ENCODE results near the genes SCYGR3 and CCL20.

GRCh38 chr2:226524289-226524952 lies 275.2 kb downstream of the IRS1 start:
- PRO-cap = no peak

DNA sequence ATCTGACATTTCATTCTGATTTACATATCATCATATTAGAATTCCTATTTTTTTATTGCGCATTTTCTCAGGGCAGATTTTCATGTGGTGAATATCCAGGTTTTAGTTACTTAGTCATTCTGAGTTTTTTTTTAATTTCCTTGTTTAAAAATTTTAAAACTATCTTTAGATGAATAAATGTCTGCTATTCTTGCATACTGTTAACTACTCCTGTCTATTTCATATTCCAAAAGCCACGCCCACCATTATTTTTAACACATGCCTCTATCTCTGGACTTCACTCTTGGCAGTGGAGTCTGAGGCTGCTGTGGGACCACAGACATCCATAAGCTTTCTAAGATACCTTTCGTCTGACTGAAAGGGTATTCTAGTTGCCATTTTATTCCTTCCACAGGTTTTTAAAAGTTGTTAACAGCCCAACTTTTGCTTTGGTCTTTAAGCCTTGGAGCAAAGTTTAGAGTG lies 164.4 kb downstream of the IRS1 start:
- PRO-cap = no peak

DNA sequence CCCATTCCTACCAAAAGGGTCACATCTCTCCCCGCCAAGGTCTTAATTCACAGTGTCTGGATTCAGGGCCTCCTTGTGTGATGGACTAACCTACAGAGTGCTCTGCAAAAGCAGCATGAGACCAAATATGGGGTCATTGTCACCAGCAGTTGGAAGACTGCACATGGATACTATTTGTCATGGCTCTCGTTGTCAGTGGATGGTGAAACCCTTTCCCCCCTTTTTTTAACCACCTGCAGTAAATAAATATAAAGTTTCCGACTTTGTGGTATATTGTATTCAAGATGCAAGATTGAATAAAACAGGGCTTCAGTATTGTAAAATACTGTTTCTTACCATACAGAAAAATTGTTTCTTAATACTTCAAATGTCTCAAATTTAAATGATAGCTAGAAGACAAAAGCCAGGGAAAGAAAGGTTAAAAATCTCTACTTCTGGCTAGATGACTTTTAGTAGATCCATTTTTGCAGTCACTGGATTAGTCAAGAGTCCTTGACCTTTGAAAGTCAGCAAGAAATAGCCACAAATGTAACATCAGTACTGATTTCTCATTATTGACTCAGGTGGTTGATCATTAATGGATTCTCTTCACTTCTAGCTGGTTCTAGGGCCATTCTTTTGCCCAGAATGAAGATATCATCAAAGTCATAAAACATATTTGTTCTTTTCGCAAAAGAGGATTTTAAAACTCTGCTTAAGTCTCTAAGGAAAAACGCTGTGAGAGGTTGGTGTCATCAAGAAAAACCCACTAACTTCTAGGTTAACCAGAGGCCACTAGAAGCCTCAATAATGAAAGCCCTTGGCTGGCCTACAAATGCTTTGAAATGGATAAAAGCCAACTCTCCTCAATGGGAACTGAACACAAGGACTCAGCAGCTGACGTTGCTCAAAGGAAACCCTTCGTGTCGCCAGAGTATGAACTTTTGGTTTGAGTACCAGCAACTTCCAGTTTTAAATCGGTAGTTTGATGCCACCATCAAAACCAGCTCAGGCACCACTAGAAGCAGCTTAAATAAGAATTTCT lies 66.5 kb downstream of the IRS1 start:
- PRO-cap = no peak

- PRO-cap = unidirectional peak, plus-strand start at chr2:226771213
Measured at GRCh38 chr2:226770551-226771374, 28.9 kb downstream of the IRS1 start.

DNA sequence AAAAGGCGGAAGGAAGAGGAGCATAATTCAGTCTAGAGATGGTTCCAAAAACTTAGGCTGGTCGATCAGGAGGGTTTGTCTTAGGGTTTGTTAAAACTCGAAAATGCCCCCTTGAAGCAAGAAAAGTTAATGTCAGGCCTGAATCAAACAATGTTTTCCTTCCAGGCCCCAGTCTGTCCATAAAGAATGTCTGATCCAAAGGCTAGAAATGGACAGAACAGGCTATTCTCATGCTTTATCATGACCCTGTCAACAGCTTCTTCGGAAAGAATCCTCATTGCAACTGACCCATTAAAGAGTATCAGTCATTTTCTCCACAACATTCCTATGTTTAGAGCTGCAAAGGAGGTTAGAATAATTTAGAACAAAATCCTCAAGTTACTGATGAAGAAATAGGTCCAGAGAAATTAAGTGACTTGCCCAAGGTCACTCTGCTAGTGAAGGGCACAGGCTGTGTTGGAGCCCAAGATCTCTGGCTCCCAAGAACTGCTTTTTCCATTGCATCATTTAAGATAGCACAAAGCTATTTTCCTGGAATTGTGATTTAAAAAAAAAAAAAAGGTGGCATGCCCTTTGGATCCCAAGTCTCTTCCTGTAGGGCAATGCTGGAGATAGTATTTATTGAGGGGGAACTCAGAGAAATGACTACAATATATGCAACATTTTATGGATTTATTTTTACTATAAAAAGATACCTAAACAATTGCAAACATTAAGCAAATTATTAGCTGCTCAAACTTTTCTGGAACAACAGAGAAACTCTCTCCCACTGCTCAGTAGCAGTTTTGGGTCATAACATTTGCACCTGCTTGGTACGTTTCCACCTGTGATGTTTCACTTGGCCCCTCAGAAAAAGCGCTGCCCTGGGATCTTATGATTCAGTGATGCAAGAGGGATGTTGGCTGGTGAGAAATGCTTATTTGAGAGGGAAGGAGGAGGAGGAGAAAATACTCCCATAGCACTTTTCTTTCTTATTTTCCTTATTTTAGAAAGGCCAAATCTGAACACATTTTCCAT lies 9.5 kb downstream of the IRS1 start:
- PRO-cap = no peak

- PRO-cap = no peak
Measured at GRCh38 chr2:226796002-226796517, 3.6 kb downstream of the IRS1 start.

- PRO-cap = no peak
Measured at GRCh38 chr2:226969472-226969892, 133.6 kb downstream of the RHBDD1 start.

DNA sequence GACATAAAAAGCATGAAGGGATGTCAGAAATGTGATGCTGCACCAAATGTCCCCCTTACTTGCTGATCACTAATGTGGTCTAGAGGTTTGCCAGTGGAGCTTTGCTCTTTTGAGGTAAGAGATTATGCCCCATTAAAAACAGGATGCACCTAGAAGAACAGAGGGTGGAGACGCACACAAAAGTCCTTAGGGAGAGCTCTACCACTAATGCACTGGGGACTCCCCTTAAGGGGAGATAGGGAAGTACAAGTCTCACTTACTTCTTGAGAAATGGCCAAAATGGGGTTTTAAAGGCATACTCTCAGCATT lies 16.8 kb upstream of the SCYGR1 start:
- PRO-cap = no peak

- PRO-cap = no peak
Measured at GRCh38 chr2:227495397-227495737, 23.4 kb downstream of the AGFG1 start.

- PRO-cap = no peak
Measured at GRCh38 chr2:227503971-227504561, 32.1 kb downstream of the AGFG1 start.

- PRO-cap = no peak
Measured at GRCh38 chr2:227507778-227508282, 35.9 kb downstream of the AGFG1 start.

GRCh38 chr2:227614767-227615021 lies at the start of gene SCYGR3:
Gene SCYGR3, minus strand, starts transcription at chr2:227614840.
- PRO-cap = no peak

DNA sequence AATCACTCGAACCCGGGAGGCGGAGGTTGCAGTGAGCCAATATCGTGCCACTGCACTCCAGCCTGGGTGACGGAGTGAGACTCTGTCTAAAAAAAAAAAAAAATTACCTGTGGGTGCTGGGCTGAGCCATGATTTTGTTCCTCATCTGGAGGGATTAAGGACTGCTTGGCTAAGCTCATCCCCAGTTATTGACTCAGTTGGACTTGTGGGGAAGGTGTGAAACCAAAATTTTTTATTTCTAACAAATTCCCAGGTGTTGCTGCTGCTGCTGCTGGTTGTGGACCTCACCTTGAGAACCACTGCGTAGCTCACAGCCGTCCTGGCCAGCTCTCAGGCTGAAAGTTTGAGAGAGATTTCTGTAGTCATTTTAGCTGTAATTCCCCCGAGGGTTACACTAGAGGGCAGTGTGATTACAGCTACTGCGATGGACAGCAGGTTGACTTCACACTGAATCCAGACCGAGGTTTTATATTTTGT lies 8.5 kb upstream of the SCYGR5 start:
- PRO-cap = no peak

- PRO-cap = no peak
Measured at GRCh38 chr2:227765831-227766222, 20.1 kb downstream of the SCYGR8 start.

DNA sequence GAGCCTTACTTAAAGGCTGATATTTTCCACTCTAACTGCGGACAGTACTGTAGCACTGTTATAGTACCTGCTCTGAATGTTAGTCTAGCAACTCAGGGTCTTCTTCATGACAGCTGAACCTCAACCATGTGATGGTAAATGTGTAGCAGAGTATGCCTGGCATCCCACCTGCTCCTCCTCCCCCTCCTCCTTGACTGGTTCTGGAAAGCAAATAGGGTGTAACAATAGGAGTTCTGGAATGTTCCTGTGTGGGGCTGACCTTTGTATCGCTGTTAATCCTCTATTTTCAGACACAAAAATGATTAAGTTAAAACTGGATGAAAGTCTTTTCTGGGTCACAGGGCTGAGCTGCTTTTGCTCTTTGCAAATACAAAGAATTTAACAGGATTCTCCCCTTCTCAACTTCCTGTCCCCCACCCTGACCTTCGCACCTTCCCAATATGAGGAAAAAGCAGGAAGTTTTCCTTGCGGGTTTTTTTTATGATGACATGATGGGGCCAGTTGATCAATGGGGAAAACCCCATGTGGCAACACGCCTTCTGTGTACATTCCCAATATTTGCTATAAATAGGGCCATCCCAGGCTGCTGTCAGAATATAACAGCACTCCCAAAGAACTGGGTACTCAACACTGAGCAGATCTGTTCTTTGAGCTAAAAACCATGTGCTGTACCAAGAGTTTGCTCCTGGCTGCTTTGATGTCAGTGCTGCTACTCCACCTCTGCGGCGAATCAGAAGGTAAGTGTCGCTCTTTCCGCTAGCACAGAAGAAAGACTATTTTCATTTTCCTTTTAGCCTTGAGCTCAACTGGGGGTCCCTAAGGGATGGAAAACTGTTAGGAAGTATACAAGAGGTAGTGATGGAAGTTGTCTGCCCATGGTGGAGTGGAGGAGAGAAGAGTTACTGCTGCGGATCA lies at the start of gene CCL20:
Gene CCL20, plus strand, starts transcription at position 592 of the 915 bp plus-strand sequence.
- PRO-cap = no peak

DNA sequence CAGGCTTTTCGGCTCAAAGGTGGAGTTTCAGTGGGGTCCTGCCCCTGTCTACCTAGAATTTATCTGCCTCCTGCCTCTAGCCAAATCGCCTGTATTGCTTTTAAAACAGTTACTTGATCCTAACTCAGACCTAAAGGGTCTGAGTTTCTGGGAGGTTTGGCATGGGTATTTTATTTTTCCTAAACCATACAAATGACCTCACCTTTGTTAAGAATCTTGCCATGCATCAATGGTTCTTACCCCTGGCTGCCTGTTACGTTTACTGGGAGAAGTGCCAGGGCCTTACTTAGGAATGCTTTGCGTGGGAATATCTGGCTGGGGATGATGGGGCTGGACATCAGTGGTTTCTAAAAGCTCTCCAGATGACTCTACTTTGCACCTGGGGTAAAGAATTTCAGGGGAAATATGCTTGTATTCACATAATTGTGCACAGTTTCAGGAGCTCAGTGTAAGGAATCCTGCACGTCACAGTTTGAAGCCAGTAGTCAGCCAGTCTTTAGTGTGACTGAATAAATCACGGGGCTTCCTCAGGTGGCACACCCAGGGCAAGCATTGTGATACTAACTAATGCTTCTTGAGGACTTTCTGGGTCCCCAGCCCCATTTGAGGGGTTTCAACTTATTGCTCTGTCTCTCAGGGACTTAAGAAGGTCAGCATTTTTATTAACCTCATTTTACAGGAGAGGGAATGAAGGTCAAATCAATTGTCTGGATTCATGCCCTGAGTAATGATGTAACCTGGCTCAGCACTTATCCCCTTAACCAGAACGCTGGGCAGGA lies 18.2 kb upstream of the DAW1 start:
- PRO-cap = no peak

DNA sequence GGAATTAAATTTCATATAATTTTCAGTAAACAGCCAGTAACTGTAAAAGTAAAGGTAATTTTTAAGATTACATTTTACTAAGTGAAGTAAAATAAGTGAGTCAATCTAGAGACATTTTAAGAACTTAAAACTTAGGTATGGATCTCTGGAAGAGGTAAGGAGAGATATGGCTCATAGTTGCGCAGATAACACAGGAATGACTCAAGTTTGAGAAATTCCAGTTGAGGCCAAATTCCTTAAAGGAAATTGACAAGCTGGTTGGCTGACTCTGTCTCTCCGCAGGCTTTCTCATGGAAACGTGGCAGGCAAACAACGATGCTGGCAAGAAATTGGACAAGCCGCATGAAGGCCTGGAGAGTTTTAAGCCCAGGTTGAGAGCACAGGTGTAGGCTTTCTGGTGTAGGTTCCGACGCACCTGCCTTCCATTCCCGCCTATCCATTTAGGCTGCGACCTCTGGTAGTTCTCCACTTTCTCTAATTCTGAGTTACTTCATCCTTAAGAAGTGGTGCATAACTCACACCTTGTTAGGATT lies 698 bp upstream of the DAW1 start:
- PRO-cap = no peak

DNA sequence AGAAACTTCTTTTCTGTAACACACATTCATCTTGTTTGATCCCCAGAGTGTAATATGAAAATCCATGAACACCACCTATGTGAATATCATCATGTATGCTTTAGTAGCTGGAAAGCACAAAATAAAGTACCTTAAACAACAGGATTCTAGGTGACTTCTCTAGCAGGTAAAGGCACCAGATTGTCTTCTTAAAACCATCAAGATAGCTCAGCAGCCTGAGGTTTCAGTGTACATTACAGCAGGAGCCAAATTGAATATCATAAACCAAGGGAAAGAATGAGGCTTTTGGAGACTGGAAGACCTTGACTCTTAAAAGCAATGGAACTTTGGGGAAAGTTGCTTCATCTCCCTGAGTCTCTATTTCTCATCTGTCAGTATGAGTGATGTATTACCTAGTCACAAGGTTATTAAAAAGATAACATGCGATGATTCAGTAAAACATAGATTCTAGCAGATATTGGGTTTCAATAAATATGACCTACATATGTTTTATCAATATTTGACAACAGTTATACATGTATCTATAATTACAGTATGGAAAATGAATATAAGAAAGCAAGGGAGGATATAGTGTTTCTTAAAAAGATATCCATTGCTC lies 429.7 kb upstream of the SPHKAP start:
- PRO-cap = no peak

DNA sequence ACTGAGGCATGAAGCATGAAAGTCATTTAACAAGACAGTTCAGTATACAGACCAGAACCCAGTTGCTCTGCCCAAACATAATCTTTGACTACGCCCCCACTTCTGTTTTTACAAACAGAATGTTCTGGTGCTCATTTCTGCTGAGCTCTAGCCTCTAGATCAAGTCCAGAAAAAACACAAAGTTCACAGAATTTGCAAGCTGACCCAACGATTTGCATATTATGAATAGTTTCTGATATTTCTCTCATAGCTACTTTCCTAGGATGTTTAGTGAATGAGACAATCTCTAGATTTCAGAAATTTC lies 424.9 kb downstream of the PID1 start:
- PRO-cap = no peak

- PRO-cap = no peak
Measured at GRCh38 chr2:229116788-229117266, 154.3 kb downstream of the PID1 start.